Measurements from ENCODE around the genes USP17L12, USP17L22 and HS3ST1.

GRCh38 chr4:9153144-9154231, 16.7 kb upstream of the FAM90A26 start:
- PRO-cap = bidirectional peak, plus-strand start at chr4:9153296, minus-strand start at chr4:9153055
- RAMPAGE, long total RNA, 5 experiments = no peak in any of the 5 experiments
- RRBS = 1% methylated on average over 11 of the region's 72 CpGs

- PRO-cap = no peak
- RAMPAGE, long total RNA, 5 experiments = no peak in any of the 5 experiments
- RRBS = no CpG with 5 or more reads among the region's 14 CpGs
Measured at GRCh38 chr4:9219733-9220211, at the start of gene USP17L12. USP17L12 (plus strand) TSS chr4:9220152.

DNA sequence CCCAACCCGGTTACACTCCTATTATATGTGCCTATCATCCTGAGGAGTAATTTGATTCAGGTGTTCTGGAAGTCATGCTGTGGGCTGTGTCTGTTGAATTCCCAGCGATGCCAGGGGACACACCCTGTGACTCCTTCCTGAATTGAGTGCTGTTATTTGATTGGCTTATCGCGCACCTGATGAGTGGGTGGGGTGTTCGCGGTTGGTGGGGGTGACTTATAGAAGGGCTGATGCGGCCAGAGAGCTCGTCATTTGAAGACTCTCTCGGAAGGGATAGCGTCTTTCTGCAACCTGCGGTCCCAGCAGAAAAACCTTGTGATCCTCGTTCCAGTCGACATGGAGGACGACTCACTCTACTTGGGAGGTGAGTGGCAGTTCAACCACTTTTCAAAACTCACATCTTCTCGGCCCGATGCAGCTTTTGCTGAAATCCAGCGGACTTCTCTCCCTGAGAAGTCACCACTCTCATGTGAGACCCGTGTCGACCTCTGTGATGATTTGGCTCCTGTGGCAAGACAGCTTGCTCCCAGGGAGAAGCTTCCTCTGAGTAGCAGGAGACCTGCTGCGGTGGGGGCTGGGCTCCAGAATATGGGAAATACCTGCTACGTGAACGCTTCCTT, at the start of gene USP17L22:
USP17L22 (plus strand) TSS at position 337 of the 620 bp plus-strand sequence.
- PRO-cap = no peak
- RAMPAGE, long total RNA, 5 experiments = no peak in any of the 5 experiments
- RRBS = no CpG with 5 or more reads among the region's 22 CpGs

GRCh38 chr4:10005936-10006573, 15.2 kb downstream of the SLC2A9 start:
- PRO-cap = unidirectional peak, plus-strand start at chr4:10006480
- RAMPAGE, long total RNA, 5 experiments = no peak in any of the 5 experiments
- RRBS = no CpG with 5 or more reads among the region's 8 CpGs

DNA sequence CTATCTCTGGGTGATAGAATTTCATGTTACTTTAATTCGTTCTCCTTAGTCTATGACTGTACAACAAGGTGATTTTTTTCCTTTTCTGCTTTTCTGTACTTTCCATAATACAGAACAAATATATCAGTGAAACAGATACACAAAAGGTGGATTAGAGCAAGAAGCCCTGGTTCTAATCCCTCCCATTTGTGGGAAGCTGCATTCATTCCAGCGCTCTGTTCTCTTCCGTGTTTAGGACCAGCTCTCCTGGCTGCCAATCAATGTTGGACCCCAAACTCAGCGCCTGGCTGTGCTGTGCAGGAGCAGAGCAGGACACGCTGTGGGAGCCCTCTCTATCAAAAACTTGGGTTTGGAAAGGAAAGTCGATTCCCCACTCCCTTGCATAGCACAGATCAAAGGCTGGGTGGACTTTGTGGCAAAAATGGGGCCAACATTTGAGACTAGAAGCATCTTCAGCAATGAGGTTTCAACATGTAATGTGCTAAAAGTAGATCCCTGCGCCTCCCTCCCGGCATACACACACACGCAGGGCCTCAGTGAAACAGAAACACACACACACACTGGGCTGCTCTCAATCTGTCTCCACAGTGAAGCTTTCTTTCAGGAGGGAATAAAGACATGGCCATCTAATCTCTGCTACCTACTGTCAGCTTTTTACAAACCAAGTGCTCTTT, 12.3 kb downstream of the WDR1 start:
- PRO-cap = no peak
- RAMPAGE, long total RNA, 5 experiments = no peak in any of the 5 experiments
- RRBS = no CpG with 5 or more reads among the region's 9 CpGs

DNA sequence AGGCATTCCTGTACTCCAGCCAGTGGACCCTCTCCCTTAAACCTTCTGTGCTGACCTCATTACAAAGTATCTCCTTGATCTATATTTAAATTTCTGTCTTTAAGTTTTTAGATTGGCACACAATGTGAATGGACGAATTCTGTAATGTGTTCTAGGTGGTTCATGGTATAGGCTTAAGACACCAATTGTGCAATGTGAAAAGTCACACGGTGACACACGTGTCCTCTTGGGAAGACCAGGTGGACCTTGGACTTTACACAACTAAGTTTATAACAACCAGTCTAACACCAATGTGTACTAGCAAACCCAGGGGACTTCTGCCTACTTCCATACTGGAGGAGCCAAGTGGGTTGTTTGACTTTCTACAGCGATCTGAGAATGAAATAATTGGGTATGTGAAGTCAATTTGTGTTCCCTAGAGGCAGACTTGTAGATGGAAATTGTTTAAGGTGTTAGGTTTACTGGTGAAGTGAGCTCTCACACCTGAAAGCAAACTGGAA, 45.7 kb upstream of the WDR1 start:
- PRO-cap = no peak
- RAMPAGE, long total RNA, 5 experiments = no peak in any of the 5 experiments
- RRBS = no CpG with 5 or more reads among the region's 4 CpGs

DNA sequence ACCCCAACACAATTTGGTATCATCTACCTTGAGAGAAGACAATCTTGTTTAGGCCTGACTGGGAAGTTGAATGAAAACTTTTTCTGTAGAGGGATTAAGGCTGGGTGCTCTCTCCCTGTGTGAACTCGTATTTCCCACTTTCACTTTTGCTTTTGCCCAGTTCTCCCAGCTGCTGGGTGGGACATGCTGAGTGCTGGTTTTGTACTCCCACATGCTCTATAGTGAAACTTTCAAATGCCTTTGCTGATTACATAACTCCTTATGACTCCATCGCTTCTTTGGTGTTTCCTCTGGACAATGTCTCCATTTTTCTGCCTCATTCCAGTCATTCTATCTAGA, 100.6 kb downstream of the CLNK start:
- PRO-cap = no peak
- RAMPAGE, long total RNA, 5 experiments = no peak in any of the 5 experiments
- RRBS = no CpG with 5 or more reads among the region's 2 CpGs

- PRO-cap = bidirectional peak, plus-strand start at chr4:11429234, minus-strand start at chr4:11428707
- RAMPAGE, long total RNA, 5 experiments = start-site peak on the plus strand in 1 of 5 experiments, at chr4:11429200-11429269 at its widest, 32 reads per replicate; start-site peak on the minus strand in 2 of 5 experiments, at chr4:11428866-11428940 at its widest, 20 to 35 reads per replicate
- RRBS = 4% methylated on average over 36 of the region's 76 CpGs
Measured at GRCh38 chr4:11428781-11429707, at the start of gene HS3ST1. HS3ST1 (minus strand) TSS chr4:11428894.

GRCh38 chr4:11429708-11430077, 999 bp upstream of the HS3ST1 start:
- PRO-cap = no peak
- RAMPAGE, long total RNA, 5 experiments = no peak in any of the 5 experiments
- RRBS = no CpG with 5 or more reads among the region's 8 CpGs

DNA sequence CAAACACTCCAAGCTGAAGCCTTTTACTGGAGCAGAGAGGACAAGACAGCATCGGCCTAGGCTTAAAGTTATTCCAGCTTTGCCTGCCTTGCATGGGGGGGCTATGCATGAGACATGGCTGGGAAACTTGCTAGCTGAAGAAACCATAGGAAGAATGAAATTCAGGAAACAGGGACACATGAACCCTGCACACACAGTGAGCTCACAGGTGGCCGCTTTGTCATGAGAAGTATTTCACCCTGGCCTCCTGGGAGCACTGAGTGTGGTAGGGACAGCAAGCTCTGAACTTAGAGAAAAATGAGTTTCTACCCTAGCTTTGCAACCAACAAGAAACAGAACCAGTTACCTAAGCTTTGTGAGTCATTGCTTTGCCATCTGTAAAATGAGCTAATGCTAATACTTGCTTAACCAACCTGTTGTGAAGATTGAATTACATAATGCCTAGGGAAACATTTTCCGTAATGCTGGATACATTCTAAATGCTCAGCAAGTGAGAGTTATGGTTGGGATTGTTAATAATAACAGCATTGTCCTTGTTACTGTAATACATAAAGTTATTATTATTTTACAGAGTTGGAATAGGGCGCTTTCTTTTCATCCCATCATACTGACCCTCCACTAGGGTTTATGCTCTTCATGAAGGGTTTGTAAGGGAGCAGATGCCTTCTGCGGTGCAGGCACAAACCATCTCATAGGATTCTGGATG, 206.7 kb upstream of the HS3ST1 start:
- PRO-cap = no peak
- RAMPAGE, long total RNA, 5 experiments = no peak in any of the 5 experiments
- RRBS = no CpG with 5 or more reads among the region's 5 CpGs

- PRO-cap = no peak
- RAMPAGE, long total RNA, 5 experiments = start-site peak on the minus strand in 3 of 5 experiments, at chr4:13601502-13602156 at its widest, 5 to 99 reads per replicate
- RRBS = no CpG with 5 or more reads among the region's 6 CpGs
Measured at GRCh38 chr4:13601474-13602486, 25.7 kb downstream of the BOD1L1 start.

DNA sequence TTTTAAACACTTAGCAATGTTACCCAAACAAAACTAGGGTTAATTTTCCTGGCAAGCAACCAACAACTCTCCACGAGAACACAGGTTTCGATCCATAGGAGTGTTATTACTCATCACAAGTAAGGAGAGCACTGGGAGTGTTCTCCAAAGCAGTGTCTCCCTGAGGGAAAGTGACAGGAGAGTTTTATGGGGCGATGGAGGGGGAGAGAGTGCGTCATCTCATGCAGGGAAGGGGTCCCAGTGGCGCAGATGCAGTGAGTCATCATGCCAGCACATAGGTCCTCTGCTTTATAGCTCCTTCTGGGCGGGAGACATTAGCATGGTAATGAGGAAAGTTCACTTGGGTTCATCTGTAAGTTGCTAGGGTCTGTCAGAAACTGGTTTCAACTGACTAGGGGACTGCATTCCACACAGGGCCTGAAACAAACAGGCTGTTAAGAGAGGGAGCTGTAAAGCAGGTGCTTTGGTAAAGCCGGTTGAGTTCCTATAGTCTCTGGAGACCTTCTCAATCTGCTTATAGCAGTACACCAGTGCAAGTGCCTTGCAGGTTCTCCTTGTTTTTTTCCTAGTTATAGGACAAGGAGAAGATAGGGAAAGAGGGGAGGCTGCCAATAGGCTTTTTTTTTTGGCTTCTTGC, 12.7 kb upstream of the BOD1L1 start:
- PRO-cap = no peak
- RAMPAGE, long total RNA, 5 experiments = no peak in any of the 5 experiments
- RRBS = no CpG with 5 or more reads among the region's 7 CpGs

GRCh38 chr4:13705367-13706266, 78.1 kb upstream of the BOD1L1 start:
- PRO-cap = no peak
- RAMPAGE, long total RNA, 5 experiments = no peak in any of the 5 experiments
- RRBS = no CpG with 5 or more reads among the region's 11 CpGs

DNA sequence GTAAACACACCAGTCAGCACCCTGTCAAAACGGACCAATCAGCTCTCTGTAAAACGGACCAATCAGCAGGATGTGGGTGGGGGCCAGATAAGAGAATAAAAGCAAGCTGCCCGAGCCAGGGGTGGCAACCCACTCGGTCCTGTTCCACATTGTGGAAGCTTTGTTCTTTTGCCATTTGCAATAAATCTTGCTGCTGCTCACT, 643.1 kb upstream of the CPEB2 start:
- PRO-cap = no peak
- RAMPAGE, long total RNA, 5 experiments = no peak in any of the 5 experiments
- RRBS = no CpG with 5 or more reads among the region's 4 CpGs

- PRO-cap = no peak
- RAMPAGE, long total RNA, 5 experiments = start-site peak on the plus strand in 1 of 5 experiments, at chr4:15054487-15054668 at its widest, 17 reads per replicate
- RRBS = no CpG with 5 or more reads among the region's 2 CpGs
Measured at GRCh38 chr4:15054181-15054891, 52.1 kb downstream of the CPEB2 start.

DNA sequence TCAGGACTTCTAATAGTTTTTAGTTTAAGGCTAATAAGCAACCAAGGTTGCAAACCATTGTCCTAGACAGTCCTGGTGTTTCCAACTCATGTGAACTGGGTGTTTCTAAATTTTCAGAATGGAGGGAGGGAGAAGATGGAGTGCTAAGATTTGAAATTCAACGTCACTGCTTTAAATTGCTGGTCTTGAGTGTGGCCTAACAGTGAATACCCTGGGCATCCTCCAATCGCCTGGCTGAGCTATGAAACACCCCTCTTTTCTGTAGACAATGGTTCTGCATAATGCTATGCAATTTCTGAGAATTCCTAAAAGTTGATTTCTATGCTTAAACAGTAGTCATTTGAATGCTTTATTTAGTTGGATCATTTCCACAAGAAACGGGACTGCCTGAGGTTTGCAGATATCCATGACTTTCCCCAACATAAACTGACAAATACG, 1.2 kb downstream of the FBXL5 start:
- PRO-cap = no peak
- RAMPAGE, long total RNA, 5 experiments = no peak in any of the 5 experiments
- RRBS = no CpG with 5 or more reads among the region's 4 CpGs

DNA sequence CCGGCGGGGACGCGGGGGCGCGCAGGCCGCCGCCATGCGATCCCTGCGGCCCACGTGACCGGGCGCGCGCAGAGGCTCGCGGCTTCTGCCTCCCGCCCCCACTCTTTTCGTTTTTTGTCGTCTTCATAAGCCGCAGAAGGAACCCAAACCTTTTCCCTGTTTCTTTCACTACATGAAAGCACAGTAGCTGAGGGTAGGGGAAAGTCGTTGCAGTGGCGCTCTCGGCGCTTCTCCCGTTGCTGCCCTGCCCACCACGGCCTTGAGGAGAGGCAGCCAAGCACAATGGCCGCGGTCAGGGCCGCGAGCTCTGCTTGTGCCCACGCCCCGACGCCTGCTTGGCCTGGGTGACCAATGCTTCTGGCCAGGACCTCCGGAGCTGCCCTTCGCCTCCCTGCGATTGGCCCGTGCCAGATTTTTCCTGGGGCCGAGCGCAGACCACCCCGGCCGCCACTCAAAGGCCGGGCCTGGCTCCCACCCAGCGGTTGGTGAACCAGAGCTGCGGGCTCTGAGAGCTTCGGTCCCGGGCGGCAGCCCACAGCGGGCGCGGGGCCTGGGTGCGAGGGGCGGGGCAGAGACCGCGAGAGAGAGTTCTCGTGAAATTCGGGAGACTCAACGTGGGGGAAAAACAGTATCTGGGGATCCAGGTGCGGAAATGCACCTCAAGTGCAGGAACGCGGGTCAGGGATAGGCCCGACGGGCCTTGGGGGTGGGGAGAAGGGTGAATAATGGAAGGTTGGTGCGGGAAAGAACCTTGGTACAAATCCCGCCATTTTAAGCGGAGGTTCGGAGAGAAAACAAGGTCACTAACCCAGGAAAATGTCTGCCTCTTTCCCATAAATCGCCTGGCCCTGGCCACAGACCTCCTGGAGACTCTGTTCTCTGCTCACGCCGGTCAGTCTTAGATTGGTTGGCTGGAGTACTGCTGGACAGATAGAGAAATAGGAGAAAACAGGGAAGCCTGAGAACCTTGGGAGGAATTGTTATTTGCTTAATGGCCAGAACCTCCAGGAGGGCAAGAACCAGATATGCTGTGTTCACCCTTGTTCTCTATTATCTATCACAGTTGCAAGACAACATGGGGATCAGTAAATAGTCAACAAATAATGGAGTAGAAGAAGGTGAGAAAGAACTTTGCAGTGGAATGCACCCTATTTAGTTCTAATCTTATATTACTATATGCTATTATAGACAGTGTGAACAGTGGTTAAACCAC, 670 bp upstream of the FBXL5 start:
- PRO-cap = bidirectional peak, plus-strand start at position 39 of the sequence, minus-strand start outside the sequence
- RAMPAGE, long total RNA, 5 experiments = no peak in any of the 5 experiments
- RRBS = 3% methylated on average over 24 of the region's 70 CpGs

DNA sequence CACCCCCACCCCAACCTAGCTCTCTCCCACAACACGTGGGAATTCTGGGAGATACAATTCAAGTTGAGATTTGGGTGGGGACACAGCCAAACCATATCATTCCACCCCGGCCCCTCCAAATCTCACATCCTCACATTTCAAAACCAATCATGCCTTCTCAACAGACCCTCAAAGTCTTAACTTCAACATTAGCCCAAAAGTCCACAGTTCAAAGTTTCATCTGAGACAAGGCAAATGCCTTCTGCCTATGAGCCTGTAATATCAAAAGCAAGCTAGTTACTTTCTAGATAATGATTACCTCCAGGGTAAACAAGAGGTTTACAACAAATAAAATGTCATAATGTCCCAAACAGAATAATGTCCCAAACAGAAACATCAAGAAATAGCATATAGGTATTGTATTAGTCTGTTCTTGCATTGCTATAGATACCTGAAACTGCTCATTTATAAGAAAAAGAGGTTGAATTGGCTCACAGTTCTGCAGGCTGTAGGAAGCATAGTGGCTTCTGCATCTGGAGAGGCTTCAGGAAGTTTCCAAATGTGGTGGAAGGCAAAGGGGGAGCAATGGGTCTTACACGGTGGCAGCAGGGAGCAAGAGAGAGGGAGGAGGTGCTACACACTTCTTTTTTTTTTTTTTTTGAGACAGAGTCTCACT, 3.0 kb upstream of the BST1 start:
- PRO-cap = no peak
- RAMPAGE, long total RNA, 5 experiments = no peak in any of the 5 experiments
- RRBS = no CpG with 5 or more reads among the region's 3 CpGs

GRCh38 chr4:15714768-15715097, 11.9 kb downstream of the BST1 start:
- PRO-cap = no peak
- RAMPAGE, long total RNA, 5 experiments = no peak in any of the 5 experiments
- RRBS = no CpG with 5 or more reads among the region's 3 CpGs

GRCh38 chr4:15719370-15719903, 16.6 kb downstream of the BST1 start:
- PRO-cap = no peak
- RAMPAGE, long total RNA, 5 experiments = no peak in any of the 5 experiments
- RRBS = no CpG with 5 or more reads among the region's 4 CpGs

Measured in stomach (tissue), 7 donors.